AG10803 (cell line): ENCODE data around the gene TNFRSF11A.

DNA sequence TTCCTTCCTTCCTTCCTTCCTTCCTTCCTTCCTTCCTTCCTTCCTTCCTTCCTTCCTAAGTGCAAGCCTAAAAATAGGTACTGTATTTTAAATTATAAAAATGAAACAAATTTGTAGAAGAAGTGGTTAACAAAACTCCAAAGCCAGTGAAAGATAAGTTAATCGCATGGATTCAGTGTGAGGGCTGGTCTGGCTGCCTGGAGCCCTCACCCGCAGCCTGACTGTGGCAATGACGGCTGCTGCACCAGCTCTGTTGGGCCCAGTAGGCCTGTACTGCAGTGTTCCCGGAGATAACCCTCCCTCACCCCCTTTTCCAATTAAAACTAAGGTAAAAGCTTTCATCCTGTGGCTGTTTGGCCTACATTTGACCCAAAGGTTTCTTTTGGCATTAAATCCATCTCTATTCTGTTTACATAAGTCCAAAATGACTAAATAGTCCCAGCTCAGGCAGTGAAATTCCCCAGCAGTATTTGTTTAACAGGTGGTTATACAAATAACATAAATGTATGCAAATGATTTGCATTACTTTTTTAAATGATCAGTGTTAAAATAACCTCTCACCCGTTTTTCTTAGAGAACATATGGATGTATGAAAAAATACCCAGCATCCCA lies 77.8 kb downstream of the ZNF532 start:
- RRBS = no CpG with 5 or more reads among the region's 5 CpGs

GRCh38 chr18:58991013-58991884 lies 126.6 kb downstream of the ZNF532 start:
- RRBS = no CpG with 5 or more reads among the region's 10 CpGs

DNA sequence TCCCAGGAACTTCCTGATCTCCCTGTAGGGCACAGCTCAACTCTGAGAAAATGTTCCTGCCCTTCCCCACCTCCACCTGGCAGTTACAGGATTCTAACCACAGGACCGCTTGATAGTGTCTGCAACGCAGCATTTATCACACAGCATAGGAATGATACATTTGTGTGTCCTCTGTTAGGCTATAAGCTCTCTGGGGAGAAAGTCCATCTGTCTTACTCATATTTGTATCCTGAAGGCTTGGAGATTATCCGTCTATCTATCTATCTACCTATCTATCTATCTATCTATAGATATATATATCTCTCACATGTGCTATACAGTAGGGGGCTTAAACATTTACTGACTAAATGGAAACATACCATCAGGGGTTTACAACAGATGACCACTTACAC lies 6.4 kb downstream of the LMAN1 start:
- RRBS = no CpG with 5 or more reads among the region's 3 CpGs

- RRBS = no CpG with 5 or more reads among the region's 15 CpGs
Observed at GRCh38 chr18:59502364-59503358, 143.6 kb upstream of the LMAN1 start.

DNA sequence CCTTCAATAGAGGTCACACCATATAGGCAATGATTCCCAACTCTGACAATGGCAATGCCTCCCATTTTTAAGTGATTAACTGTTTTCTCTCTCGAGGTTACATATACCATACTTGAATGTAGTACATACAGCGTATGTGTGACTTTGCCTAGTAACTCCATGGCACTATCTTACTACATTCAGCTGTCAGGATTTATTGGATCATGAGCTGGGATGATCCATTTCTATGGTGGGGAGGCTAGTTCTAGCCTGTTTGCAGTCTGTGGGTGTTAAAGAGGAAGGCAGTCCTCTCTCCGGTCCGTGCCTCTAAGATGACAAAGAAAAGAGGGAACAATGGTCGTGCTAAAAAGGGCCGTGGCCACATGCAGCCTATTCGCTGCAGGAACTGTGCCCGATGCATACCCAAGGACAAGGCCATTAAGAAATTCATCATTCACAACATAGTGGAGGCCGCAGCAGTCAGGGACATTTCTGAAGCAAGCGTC lies 64.1 kb upstream of the CCBE1 start:
- RRBS = no CpG with 5 or more reads among the region's 10 CpGs

DNA sequence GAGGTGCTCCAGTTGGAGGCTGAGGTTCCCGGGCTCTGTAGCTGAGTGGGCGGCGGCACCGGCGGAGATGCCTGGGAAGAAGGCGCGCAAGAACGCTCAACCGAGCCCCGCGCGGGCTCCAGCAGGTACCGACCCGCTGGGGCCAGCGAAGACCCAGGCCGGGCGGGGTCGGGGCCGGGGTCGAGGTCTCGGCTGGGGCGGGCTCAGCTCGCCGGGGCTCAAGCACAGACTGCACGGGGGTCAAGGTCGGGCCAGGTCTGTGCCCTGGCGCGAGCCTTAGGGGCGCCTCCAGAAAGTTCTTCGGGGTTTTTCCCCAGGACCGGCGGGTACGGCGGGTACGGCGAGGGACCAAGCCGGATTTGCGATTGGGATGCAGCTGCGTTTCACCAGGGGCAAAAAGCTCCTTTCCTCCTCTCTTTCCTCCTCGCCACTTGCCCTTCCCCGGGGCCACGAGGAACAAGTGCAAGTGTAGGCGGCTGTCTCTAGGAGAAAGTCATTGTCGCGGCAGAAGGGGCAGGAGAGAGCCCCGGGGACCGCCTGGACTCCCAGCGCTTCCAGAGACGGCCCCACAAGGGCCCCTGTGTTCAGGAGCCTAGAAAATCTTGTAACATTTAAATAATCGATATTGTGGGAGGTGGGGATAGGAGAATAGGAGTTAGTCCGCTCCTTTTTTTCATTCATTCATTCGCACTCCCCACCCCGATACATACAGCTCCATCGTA lies 476 bp downstream of the PMAIP1 start:
- RRBS = 1% methylated on average over 29 of the region's 54 CpGs

GRCh38 chr18:61554358-61554858 lies 221.2 kb downstream of the CDH20 start:
- RRBS = no CpG with 5 or more reads among the region's 46 CpGs

GRCh38 chr18:61809015-61810003 lies 83.5 kb downstream of the RNF152 start:
- RRBS = no CpG with 5 or more reads among the region's 4 CpGs

DNA sequence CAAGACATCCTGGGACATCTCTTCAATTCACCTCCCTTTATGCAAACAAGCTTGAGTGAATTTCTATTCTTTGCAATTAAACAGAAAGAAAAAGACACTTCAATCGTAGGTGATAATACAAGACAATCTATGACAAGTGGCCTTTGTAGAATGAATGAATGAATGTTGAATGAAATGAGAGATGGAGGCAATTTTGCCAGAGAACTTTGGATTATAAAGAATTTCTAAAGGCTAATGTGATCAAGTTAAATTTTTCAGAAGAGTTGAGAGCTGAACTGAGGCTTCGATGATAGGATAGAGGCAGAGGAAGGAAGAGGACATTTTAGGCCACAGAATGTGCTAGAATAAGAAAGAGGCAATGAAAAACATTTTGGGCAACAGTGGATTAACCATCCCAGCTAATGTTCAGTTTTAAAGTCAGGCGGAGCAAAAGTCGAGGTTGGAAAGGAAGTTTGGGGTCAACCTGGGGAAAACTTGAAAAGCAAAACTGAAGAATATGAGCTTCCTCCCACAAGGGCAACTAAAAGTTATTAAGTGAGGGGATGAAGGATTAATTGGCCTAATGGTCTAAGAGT lies 6.0 kb downstream of the RNF152 start:
- RRBS = no CpG with 5 or more reads among the region's 4 CpGs

- RRBS = no CpG with 5 or more reads among the region's 3 CpGs
Observed at GRCh38 chr18:62057299-62058040, 129.4 kb downstream of the PIGN start.

DNA sequence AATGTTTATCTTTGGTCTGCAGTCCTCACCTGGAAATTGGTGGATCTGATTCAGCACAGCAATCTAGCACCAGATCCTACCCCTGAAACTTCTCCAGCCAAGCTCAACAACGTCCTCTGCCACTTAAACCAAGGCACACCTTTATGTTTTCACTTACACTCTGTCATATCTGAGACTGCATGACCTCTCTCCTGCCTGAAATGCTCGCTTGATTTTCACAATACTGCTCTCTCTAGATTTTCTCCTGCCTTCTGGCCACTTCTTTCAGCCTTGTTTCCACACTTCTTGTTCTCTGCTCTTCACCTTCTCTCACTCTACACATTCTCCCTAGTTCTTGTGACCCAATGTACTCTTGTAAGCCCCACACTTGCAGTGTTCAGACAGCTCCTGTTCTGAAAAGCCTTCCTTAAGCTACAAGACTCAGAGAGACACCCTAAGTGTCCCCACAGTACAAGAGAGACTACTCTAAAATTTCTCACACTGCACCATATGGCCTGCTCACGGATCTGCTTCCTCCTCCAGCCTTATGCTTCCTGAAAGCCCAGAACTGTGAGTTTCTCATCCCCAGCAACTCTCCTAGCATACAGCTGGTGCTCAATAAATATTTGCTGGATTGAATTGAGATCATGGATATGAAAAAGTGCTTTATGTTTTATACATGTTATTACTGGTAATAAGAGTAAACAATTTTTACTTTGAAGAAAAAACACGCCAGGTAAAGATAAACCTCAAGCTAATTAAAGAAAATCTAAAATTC lies 118.2 kb downstream of the PIGN start:
- RRBS = no CpG with 5 or more reads among the region's 4 CpGs

DNA sequence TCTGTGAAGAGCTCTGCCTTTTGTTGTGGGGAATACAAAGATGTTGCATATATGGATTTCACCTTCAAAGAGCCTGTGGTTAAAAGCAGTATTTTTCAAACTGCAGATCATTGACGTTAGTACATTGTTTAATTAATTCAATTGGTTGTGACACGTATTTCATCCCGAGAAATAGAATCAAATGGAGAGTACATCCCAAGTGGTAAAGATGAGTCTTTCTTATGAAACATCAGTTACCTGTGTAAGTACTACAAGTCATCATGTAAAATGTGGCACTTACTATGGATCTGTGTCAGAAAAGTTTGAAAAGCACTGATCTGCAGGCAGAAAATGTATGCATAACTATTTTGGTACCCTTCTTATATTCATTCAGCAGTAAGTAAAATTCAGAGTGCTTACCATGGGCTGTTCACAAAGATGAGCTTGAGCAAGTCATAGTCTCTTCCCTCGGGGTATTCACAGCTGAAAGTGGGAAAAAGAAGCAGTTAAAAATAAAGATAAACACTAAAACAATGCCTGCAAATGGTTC lies 24.5 kb upstream of the TNFRSF11A start:
- RRBS = no CpG with 5 or more reads among the region's 4 CpGs

DNA sequence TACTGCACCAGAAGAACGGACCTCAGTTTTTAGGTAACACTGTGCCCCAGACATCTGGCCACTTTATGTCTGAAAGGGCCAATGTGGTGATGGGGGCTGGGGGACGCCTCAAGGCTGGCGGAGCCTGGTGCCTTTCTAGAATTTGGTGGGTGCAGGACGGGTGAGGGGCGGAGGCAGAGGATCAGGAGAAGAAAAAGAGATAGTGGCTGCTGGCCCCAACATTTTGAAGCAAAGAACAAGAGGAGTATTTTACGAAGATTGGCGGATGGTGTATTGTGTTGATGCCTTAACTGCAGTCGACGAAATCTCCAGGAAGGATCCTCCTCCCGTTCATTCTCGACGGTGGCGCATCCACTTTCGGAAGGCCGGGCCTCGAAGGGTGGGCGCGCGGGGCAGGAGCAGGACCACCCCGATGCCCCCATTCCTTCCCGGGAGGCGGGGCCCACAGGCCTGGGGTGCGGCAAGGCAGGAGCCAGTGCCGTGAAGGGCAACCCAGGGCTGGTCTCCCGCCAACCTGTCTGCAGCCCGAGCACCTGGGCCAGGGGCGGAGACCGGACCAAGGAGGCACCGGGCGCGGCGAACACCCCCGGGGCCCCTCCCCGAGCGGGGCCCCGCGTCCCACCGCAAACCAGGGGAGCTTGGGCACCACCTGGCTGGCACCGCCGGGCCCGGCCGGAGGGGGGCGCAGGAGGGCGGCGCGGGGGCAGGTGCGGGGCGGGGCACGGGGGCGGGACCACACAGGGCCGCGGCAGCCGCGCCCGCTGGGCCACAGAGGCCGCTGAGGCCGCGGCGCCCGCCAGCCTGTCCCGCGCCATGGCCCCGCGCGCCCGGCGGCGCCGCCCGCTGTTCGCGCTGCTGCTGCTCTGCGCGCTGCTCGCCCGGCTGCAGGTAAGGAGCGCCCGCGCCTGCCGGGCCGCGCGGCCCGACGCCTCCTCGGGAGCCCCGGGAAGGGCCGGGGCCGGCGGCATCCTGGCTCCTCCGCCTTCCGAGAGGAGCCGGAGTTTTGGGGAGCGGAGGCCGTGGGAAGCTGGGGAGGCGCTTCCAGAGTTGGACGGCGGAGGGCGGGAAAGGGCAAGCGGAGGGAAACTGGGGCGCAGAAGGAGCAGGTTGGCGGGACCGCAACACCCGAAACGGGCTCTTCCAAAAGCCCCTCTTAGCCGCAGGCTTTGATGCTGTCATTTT lies at the start of gene TNFRSF11A:
TNFRSF11A (plus strand) TSS at position 771 of the 1,182 bp plus-strand sequence.
- RRBS = 5% methylated on average over 25 of the region's 106 CpGs

- RRBS = no CpG with 5 or more reads among the region's 5 CpGs
Observed at GRCh38 chr18:62346370-62346796, 21.3 kb downstream of the TNFRSF11A start.

GRCh38 chr18:62523542-62523663 lies 578 bp downstream of the ZCCHC2 start:
- RRBS = 2% methylated on average over 7 of the region's 24 CpGs

GRCh38 chr18:62584489-62585205 lies 61.8 kb downstream of the ZCCHC2 start:
- RRBS = no CpG with 5 or more reads among the region's 15 CpGs

GRCh38 chr18:62714625-62715432 lies 512 bp upstream of the PHLPP1 start:
- RRBS = 1% methylated on average over 23 of the region's 52 CpGs

- RRBS = no CpG with 5 or more reads among the region's 14 CpGs
Observed at GRCh38 chr18:63148333-63149272, 171.0 kb downstream of the BCL2 start.

- RRBS = no CpG with 5 or more reads among the region's 20 CpGs
Observed at GRCh38 chr18:63157406-63158541, 161.8 kb downstream of the BCL2 start.

DNA sequence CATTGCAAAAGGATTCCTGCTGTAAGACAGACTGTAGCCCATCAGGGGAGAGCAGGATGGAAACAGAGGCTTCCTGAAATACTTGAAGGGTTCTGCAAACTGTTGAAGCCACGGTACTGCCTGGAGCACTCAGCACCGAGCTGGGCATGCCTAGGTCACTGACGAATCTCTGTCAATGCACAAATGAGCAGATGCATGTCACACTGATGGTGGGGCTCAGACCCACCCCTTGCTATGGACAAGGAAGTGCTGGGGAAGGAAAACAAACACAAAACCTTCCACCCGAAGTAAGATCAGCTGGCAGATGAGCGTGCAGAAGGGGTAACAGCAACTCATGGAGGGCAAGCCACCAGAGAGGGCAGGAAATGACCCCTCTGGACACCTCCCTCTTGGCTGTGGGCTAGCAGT lies 136.7 kb downstream of the BCL2 start:
- RRBS = no CpG with 5 or more reads among the region's 5 CpGs